ENCODE measurements around a stretch of chr2.

DNA sequence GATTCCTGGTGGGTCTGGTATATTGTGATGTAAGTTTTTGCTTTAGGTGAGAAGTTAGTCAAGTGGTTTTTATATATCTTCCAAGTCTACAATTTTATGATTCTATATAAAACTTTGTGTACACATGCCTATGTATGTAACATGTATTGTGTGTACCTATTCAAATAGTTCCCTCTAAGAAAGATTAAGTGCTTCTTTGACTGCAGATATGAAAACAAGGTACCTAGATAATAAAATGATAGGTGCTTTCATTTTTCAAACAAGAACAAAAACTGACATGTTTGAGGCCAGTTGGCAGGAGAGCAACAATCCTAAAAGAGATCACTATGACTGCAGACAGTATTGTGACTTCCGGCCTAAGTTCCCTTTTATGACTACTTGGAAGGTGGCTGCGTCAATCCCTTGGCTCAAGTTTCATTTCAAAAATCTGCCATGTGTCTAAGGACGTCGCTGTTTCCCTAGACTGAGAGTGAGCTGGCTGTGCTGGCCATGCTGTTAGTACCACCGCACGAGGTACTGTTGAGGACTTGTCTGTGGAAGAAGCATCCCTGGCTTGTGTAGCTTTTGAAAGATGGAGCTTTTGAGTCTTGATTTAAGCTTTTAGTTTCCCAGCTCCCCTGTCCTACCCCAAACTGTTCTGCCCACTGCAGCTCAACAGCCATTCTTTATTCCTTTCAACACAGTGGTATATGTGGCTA lies 123.0 kb downstream of the PRPF40A start:
- RRBS, 2 experiments: no CpG with 5 or more reads among the region's 6 CpGs

GRCh38 chr2:152647398-152648348 lies 69.6 kb downstream of the PRPF40A start:
- RRBS, 2 experiments: no CpG with 5 or more reads among the region's 12 CpGs

DNA sequence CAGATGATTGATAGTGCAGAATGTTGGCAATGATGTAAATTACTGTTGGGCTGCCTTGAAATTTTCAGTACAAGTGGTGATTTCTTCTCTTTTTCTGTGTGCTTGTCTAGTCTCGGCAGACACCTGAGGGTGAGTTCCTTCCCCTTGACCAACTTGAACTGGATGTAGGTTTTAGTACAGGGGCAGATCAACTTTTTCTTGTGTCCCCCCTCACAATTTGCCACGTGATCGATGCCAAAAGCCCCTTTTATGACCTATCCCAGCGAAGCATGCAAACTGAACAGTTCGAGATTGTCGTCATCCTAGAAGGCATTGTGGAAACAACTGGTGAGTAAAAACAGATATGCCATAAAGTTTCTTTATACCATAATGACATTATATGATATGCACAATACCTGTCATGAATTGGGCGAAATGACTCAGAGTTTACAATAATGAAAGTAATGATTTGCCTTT lies 11.0 kb downstream of the KCNJ3 start:
- RRBS, 2 experiments: no CpG with 5 or more reads among the region's 7 CpGs

DNA sequence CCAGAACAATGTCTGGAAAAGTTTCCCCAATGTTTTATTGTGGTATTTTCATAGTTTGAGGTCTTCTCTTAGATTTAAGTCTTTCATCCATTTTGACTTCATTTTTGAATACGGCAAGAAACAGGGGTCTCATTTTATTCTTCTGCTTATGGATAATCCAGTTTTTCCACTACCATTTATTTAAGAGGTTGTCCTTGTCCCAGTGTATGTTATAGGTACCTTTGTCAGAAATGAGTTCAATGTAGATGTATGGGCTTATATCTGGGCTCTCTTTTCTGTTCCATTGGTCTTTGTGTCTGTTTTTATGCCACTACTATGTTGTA lies 750.4 kb downstream of the NR4A2 start:
- RRBS, 2 experiments: no CpG with 5 or more reads among the region's 1 CpG

DNA sequence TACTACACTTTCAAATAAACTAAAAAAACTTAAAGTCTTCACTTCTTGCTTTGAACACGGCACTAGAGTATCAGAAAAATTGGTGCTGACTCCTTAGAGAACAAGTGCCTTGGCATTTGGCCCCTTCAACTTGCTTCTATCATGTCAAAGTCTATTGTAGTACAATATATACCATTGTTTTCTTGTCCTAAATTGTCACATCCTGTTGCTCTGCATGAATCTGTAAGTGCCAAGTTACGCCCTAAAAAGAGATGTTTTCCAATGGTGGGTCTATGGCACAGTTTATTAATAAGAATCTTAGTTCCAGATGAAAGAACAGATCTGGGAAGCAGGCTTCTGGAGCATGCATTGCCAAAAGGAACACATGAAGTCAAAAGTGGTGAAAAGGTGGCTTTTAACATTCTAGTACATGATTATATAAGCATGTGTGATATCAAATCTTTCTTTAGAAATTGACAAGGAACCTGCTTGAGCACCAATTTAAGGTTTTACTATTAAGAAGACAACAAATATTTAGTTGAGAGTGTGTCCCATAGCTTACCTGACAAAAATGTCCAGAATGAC lies 147.7 kb downstream of the NR4A2 start:
- RRBS, 2 experiments: no CpG with 5 or more reads among the region's 2 CpGs

- RRBS, 2 experiments: no CpG with 5 or more reads among the region's 1 CpG
Observed at GRCh38 chr2:156323834-156324501, 8.6 kb downstream of the NR4A2 start.

DNA sequence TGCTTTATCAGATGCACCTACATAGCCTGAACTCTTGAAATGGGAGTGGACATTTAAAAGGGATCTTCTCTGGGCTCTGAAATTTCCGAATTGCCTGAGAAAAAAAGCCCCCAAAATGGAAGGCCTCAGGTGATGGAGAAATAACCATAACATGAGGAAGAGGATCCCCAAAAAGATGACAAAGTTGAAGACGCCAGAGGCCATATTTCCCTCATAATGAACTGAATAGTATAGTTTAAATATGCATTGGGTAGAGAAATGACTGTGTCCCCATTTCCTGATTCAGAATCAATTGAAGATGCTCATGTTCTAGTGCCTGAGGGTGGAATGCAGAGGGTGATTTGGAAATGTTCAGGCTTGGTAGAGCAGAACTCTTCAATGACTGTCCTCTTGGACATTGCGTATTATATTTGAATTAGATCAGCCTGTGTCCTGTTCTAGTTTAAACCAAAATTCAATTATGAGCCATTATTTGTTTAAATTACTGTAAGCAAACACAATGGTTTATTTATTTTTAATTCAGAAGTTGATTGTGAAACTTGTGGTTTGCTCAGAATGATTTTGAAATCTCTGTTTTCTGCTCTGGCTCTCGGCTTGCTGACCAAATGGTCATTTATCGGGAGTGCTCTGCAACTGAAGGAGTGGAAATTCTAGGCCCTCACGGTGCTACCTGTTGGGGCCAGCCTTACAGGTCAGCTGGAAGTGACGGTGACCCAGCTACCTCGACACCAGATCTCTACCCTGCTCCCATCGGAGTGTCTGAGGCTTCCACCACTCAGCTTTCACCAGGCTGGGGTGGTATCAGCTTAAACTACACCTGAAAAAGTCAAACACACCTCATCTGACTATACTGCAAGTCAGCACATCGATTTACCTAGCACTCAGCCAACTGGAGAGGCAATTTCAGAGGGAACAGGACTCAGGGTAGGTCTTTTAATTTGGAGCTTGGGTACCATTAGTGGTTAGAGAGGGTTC lies 37.0 kb upstream of the GPD2 start:
- RRBS, 2 experiments: no CpG with 5 or more reads among the region's 10 CpGs

DNA sequence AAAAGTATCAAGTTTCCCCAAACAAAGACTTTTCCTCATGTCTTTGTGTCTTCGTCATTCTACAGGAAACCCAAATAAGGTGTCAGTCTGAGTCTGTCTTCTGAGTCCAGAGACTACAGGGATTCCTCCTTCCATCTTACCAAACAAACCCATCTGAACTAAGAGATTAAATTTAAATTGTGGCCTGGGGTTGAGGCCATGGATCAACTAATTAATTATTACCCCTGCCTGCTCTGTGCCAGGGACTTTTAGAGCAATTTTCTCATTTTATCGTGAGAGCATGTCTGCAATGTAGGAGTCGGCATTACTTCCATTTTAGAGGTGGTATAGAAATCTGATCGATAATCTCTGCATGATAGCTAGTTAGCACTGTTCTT lies 74.4 kb upstream of the GALNT5 start:
- RRBS, 2 experiments: no CpG with 5 or more reads among the region's 4 CpGs

DNA sequence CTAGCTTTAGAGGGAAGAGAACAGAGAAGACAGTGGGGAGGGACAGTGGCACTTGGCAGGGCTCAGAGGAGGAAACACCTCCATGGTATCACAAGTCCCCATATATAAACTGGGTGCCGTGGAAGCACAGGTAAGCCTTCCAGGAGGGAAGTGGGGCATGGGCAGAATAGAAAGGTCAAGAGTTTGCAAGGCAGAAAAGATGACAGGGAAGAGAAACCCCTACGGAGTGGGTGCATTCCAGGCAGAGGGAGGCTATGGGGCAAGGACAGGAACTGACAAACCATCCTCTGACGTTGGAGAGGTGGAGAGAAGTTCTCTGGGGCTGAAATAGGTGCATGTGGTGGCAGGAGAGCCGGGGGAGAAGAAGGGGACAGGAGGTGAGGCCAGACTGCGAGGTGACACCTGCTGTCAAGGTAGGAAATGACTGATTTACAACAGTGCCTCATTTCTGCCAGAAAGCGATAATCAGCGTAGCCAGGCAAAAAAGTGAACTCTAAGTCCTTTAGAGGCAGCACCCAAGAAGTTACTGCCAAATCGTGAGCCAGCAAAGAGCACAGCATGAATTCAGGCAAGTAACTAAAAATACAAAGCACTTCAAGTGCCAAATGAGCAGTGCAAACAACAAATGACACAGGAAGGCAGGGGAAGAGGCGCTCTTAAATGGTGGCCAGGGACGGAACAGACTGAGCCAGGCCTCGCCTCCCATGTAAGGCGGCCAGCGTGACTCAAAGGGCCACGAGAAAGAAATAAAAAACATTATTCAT lies 113.2 kb upstream of the ACVR1C start:
- RRBS, 2 experiments: no CpG with 5 or more reads among the region's 14 CpGs

- RRBS, 2 experiments: no CpG with 5 or more reads among the region's 5 CpGs
Observed at GRCh38 chr2:157747991-157748632, 119.4 kb upstream of the ACVR1C start.

- RRBS, 2 experiments: no CpG with 5 or more reads among the region's 4 CpGs
Observed at GRCh38 chr2:157789928-157790630, 86.1 kb downstream of the ACVR1 start.

DNA sequence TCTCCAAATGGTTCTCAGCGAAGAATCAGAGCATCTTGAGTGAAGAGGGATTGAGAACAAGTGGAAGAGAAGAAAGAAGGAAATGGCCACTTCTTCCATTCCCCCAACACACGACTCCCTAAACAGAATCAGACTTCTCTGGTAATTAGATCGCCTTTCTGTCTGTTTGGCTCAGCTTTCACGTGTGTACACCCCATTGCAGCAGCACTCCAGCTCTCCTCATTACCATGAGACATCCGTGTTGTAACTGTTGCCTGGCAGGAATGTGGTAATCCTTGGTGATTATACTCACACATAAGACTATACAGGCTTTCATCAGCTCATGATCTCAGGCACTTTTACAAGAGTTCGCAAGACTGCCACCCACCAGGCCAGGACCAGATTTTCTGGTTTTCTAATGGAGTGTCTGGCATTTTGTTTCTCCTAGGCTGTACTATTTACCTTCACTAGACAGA lies 50.3 kb downstream of the ACVR1 start:
- RRBS, 2 experiments: no CpG with 5 or more reads among the region's 6 CpGs

- RRBS, 2 experiments: no CpG with 5 or more reads among the region's 2 CpGs
Observed at GRCh38 chr2:157839086-157839459, 37.1 kb downstream of the ACVR1 start.

DNA sequence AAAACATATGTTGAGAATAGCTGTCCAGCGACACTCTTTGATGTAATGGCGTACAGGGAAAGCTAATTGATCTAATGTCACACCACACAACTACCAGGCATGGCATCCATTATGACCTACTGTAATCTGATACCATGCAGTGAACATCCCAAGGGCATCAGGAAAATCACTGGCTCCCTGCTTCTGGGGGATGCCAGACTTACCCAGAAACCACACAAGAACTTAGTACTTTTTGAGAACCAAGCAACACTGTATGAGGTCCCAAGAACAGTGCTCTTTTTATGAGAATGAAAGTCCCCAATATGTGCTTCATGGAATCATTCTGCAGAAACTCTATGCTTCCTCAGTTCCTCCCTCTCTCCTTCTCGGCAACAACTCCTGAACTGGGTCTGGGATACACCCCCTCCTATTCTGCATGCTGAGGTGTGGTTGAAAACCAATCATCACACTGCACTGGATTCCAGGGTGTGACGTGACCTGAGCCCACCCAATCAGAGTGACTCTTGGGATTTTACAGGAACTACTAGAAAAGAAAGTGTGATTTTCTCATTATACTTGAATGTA lies 36.5 kb downstream of the ACVR1 start:
- RRBS, 2 experiments: no CpG with 5 or more reads among the region's 4 CpGs

DNA sequence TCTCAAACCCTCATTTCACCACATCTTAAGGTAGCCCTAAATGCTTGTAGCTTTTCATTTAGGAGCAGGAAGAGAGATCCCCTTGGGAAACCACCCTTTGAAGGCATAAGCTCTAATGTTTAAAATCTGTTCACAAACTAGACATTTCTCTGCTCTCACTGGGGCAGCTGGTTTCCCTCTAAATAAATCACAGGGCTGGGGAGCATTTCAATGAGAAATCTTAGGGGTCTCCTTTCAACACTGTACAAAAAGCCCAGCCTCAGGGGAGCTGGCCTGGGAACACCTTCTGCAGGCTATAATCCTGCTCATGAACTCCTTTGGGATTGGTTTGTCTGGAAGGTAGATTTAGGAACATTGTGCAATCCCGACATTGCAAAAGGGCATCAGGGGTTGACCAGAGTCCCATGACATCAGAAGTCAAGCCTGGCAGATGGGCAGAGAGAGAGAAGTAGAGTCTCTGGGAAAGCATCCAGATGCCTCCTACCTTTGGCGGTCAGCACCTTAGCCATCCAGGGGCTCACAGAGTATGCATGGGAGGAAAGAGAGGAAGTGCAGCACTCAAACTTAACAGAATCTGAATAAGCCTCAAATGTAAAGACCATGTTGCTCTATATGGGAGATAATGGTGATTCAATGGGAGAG lies 58.6 kb upstream of the UPP2 start:
- RRBS, 2 experiments: no CpG with 5 or more reads among the region's 2 CpGs

- RRBS, 2 experiments: no CpG with 5 or more reads among the region's 9 CpGs
Observed at GRCh38 chr2:158998332-158998942, 30.0 kb downstream of the TANC1 start.

DNA sequence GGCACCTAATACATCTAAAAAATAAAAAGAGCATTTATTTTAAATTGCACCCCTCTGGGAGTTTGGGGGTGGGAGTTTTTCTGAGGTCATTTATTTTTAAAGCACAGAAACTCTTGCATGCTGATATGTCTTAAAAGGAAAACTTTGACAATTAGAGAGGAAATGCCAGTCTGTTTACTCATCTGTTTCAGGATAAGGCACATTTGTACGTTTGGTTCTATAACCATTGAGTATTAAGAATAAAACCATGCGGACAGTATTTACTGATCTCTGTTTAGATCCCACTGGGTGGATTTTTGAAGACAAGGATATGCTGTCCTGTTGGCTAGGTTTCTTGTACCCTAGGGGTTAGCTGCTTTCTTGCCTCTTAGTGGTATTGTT lies 122.9 kb downstream of the TANC1 start:
- RRBS, 2 experiments: no CpG with 5 or more reads among the region's 2 CpGs

DNA sequence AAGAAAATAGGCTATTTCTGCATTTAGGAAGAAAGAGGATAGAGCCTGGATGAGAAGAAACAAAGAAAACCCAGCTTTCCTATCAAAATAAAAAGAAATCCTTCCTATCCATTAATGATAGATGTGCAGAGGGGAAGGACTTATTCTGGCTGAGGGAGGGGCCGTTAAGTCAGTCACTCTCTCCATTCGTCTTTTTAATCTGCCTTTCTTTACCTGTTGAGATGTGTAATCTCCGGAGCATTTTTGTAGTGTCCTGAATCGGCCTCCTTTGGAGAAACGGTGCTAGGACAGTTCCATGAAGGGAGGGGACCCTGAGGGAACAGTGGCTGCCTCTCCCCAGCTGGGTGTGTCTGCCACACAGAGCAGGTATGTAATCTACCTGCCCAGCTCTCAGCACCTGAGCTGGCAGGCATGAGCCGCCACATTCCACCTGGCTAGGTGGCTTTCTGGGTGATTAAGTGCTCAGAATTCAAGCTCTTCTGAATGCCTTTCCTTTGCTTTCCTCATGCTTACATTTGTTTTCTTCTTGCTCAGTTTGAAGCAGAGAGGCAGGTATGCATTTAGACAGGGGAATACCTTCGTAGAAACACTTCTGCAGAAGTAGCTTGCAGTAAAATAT lies 131.2 kb downstream of the WDSUB1 start:
- RRBS, 2 experiments: no CpG with 5 or more reads among the region's 7 CpGs

Measured in LNCaP clone FGC (cell line).